Ascending aorta (tissue), 1 donor: ENCODE data around the genes POLD1, SIGLEC7, CD33, IGLON5, CLDND2 and FPR3.

- PRO-cap: unidirectional peak, minus-strand start at chr19:50147956; unidirectional peak, minus-strand start at chr19:50147987
Measured at GRCh38 chr19:50147308-50148637, 15.3 kb downstream of the IZUMO2 start.

DNA sequence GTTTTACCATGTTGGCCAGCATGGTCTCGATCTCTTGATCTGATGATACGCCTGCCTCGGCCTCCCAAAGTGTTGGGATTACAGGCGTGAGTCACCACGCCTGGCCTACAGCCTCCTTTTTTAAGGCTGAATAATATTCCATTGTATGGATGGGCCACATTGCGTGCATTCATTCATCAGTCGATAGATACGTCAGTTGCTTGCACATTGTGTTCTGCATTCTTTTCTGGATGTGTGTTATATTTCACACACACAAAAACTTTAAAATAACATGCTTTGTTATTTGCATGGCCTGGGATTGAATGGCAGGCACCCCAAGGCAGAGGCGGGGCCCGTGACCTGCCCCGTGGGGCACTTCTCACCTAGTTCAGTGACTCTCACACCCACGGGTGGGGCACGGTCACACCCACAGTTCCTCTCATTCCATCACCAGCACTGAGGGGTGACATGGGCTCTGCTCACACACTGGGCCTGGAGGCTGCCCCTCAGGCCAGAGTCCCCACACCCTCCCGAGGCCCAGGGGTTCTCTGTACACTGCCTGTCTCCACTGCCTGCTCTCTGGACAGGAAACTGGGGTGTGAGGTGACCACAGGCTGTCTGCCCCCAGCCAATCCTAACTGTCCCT is 5.7 kb upstream of the IZUMO2 start:
- PRO-cap: no peak

- PRO-cap: no peak
Measured at GRCh38 chr19:50344436-50345285, 15.5 kb upstream of the KCNC3 start.

GRCh38 chr19:50376617-50377759 is 731 bp downstream of the NR1H2 start:
- PRO-cap: unidirectional peak, minus-strand start at chr19:50376794

DNA sequence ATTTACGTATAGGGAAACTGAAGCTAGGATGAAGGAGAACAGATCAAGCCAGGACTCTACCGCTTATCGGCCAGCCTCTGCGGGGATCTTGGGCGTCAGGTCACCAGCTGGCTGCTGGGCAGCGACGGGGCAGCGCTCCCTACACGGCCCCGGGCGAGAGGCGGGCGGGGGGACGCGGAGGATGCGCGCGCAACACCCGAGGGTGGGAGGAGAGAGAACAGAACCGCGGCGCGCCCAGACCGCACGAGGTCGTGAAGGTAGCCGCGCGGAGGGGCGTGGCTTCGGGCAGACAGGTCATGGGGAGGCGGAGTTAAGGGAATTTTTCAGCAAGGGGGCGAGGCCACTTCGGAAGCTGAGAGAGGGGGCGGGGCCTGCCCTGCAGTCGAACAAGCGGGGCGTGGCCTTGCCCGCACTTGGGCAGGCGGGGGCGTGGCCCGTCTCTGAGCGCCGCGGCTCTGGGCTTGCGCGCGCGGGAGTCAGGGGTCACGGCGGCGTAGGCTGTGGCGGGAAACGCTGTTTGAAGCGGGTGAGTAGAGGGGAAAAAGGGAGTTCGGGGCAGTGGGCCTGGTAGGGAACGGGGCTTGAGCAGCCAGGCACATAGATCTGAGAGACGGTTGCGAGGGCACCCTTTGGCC is at the start of gene POLD1:
Gene POLD1, plus strand, starts transcription at position 483 of the 635 bp plus-strand sequence.
- PRO-cap: no peak

- PRO-cap: no peak
Measured at GRCh38 chr19:50384500-50384825, 316 bp downstream of the POLD1 start.

DNA sequence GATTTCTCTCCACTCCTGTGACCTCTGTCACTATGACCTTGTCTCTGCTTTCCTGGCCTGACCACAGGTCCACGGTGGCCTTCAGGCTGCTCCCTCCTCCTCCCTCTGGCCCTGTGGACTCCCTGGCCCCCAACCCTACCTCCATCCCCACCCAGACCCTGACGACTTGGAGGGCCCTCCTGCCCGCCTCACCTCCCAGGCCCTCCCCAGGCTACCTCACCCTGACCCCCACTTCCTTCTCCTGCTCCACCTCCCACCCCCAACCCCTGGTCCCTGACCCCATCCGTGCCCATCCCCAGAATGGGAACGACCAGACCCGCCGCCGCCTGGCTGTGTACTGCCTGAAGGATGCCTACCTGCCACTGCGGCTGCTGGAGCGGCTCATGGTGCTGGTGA is 12.1 kb upstream of the SPIB start:
- PRO-cap: no peak

DNA sequence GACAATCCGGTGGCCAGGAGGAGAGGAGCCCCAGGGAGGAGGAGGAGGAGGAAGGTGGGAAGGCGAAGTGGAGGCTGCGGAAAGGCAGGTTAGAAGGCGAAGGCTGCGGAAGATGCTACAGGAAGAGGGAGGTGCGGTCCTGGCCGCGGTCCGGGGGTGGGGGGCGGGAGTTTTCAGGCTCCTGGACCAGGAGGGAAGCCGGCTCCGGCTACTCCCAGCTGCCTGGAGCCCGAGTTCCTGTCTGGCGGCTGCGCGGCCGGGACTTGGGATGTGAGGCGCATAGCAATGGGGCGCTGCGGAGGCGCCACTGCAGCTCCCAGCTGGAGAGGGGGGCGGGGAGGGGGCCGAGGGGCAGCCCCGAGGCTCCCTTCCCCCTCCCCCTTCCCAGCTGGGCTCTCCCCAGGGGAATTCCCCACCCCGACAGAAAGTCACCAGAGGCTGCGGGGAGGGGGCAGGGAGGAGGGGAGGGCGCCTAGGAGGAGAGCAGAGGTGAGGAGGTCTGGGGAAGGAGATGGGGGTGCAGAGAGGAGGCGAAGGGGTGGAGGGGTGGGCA is 2.1 kb downstream of the LRRC4B start:
- PRO-cap: no peak

GRCh38 chr19:50717866-50718881 is 1.4 kb downstream of the SHANK1 start:
- PRO-cap: no peak

DNA sequence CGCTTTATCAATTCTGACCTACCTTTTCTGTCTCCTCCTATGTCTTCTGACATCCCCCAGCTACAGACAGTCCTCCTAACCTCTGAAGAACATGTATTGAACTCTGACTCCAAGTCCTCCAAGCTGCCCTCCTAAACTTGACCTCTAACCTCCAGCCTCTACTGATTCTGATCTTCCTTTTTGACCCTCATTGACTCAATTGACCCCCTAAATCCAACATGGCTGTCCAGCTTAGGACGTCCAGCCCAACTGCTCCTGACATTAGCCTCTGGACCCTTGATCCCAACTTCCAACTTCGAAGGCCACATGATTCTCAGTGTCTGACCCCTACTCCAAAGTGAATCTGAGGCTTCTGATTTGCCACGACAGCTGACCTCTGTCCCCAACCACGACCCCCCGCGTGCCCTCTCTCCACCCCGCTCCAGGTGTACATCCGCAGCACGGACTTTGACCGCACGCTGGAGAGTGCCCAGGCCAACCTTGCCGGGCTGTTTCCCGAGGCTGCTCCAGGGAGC is 1.1 kb downstream of the ACP4 start:
- PRO-cap: no peak

GRCh38 chr19:50819897-50820558 is 3.6 kb downstream of the KLK1 start:
- PRO-cap: no peak

DNA sequence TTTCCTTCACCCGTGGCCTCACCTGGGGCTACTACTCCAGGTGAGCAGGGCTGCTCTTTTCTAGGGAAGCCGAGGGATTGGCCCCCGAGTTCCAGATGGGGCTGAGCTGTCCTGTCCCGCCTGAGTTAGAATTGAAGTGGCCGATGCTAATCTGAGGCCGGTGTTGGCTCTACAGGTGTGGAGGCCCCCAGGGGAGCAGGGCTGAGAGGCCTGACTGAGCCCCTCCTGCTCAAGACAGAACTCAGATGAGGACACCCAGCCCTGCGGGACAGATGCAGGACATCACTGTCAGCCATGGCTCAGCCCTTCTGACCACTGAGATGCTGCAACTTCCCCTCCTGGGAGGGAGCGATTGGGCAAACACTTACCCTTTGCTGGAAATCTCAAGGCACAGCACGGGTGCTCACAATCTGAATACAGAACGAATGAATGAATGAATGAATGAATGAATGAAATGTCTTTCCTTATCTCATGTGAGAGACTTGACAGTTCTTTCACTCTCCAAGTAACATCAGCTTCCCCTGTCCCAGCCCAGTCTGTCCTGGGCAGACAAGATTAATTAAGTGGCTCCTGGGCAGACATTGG is 3.6 kb upstream of the SIGLEC7 start:
- PRO-cap: no peak

DNA sequence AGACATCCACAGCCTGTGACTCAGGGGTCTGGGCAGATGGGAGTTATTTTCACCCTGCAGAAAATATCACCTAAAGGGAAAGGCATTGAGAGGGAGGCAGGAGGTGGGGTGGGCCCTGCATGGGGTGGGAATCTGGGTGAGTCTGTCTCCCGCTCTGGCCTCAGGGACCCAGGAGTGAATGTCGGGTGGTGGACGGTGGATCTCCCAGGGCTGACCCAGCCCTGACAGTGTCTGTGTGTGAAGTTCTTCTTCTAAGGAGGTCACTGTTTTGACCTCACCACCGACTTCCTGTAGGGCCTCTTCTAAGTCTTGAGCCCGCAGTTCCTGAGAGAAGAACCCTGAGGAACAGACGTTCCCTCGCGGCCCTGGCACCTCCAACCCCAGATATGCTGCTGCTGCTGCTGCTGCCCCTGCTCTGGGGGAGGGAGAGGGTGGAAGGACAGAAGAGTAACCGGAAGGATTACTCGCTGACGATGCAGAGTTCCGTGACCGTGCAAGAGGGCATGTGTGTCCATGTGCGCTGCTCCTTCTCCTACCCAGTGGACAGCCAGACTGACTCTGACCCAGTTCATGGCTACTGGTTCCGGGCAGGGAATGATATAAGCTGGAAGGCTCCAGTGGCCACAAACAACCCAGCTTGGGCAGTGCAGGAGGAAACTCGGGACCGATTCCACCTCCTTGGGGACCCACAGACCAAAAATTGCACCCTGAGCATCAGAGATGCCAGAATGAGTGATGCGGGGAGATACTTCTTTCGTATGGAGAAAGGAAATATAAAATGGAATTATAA is at the start of gene SIGLEC7:
Gene SIGLEC7, plus strand, starts transcription at position 318 of the 790 bp plus-strand sequence.
- PRO-cap: no peak

DNA sequence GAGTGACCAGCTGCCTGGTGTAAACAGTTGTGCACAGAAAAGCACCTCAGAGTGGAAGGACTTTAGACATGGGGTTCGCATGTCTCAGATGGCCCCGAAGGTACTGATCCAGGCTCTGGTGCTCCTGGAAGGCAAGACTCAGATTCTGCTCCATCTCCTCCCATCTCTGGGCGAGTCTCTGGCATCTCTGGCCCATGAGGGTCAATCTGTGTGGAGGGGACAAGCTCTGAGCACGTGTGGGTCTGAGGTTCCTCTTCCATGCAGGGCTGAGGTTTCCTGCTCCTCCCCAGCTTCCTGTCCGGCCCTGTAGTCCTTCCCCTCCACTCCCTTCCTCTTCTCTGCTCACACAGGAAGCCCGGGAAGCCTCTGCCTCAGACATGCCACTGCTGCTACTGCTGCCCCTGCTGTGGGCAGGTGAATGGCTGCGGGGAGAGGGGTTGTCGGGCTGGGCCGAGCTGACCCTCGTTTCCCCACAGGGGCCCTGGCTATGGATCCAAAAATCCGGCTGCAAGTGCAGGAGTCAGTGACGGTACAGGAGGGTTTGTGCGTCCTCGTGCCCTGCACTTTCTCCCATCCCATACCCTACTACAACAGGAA is 14.1 kb upstream of the CD33 start:
- PRO-cap: no peak

DNA sequence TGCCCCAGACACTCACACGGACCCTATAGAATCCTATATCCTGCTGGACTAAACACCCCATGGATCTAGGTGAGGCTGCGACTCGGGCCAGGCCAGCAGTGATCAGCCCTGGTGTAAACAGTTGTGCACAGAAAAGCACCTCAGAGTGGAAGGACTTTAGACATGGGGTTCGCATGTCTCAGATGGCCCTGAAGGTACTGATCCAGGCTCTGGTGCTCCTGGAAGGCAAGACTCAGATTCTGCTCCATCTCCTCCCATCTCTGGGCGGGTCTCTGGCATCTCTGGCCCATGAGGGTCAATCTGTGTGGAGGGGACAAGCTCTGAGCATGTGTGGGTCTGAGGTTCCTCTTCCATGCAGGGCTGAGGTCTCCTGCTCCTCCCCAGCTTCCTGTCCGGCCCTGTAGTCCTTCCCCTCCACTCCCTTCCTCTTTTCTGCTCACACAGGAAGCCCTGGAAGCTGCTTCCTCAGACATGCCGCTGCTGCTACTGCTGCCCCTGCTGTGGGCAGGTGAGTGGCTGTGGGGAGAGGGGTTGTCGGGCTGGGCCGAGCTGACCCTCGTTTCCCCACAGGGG is at the start of gene CD33:
Gene CD33, plus strand, starts transcription at position 433 of the 573 bp plus-strand sequence.
- PRO-cap: no peak

GRCh38 chr19:51311207-51312219 is at the start of gene IGLON5:
TSS of gene IGLON5 (plus strand) at chr19:51311644.
- PRO-cap: no peak

DNA sequence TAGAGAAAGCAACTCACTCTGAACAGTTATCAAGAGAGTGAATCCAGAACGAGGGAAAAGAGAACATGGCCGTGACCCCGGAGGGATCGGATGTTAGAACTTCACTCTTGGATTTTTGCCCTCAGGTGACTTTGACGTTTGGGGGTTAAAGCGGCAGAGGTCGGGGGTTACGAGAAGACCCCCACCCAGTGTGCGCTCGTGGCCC is 274 bp downstream of the ETFB start:
- PRO-cap: no peak

DNA sequence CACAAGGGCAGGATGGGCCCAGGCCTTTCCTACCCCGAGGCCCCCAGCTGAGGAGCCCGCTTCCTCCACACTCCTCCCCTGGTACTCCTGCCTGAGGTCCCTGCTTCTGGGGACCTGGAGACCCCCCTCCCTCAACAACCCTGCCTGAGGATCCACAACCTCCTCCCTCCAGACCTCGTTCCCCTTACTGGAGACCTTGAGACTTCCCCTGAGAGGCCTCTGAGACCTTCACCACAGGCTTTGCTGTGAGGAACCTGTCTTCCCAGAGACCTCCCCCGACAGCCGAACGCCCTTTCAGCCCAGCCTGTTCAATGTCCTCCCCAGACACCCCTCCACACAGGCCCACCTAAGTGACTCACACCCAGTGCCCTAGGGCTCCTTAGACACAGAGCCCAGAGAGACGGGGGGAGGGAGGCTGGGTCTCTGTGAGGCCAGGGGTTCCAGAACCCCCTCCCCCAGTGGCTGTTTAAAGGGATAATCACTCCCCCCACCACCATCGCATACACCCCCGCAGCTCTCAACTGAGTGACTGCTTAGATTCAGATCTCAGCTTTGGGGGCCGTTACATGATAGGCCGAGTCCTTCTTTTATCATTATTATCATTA is at the start of gene CLDND2:
Gene CLDND2, minus strand, starts transcription at position 402 of the 605 bp plus-strand sequence.
- PRO-cap: no peak

GRCh38 chr19:51647025-51647477 is 426 bp upstream of the SIGLEC14 start:
- PRO-cap: no peak

- PRO-cap: no peak
Measured at GRCh38 chr19:51794917-51795475, at the start of gene FPR3. TSS of gene FPR3 (plus strand) at chr19:51795157.